Fibroblast of the aortic adventitia (primary cell): ENCODE measurements around a stretch of chr22.

DNA sequence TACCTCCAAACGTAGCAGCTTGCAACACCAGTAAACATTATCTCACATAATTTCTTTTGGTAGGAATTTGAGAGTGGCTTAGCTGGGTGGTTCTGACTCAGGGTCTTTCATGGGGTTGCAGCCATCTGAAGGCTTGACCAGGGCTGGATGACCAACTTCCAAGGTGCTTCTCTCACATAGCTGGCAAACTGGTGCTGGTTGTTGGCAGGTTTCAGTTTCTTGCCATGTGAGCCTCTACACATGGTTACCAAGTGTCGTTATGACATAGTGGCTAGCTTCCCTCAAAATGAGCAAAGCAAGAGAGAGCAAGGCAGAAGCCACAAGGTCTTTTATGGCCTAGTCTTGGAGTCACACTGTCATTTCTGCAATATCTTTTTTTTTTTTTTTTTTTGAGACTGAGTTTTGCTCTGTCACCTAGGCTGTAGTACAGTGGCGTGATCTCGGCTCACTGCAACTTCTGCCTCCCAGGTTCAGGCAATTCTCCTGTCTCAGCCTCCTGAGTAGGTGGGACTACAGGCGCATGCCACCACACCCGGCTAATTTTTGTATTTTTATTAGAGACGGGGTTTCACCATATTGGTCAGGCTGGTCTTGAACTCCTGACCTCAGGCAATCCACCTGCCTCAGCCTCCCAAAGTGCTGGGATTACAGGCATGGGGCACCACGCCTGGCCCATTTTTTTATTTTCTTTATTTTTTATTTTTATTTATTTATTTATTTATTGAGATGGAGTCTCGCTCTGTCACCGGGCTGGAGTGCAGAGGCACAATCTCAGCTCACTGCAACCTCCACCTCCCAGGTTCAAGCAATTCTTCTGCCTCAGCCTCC, 4.4 kb upstream of the TFIP11 start:
- CAGE, long polyA plus RNA: no peak

GRCh38 chr22:26534105-26534870, 22.0 kb upstream of the TFIP11 start:
- CAGE, long polyA plus RNA: no peak

DNA sequence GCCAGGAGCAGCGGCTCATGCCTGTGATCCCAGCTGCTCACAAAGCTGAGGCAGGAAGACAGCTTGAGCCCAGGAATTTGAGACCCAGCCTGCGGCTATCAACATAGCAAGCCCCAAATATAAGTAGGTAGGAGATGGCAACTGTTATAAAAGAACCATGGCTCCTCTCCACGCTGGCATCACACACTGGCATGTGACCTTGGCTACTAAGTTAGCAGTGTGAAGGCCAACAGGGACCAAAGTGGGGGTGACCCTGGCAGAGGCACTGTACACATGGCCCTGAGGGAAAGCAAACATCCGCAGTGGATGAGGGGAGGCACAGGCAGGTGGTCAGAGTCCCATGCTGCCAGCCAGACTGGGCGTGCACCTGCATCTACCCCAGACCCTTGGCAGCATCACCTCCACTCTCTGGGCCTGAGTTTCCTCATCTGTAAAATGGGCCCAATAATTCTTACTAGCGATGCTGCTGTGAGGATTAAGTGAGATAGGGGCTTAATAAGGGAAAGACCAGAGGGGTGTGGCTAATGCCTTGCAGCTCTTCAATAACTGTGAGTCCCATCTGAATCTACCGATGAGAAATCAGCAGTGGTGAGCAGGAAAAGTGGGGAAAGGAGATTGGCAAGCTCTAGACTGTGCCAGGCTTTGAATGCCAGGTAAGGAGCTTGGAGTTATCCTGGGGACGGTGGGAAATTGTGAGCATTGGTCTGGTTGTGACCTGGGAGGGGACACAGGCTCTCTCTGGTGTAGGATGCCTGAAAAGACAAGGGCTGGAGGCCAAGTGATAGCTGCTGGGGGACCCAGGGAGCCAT, 32.8 kb downstream of the TPST2 start:
- CAGE, long polyA plus RNA: no peak

- CAGE, long polyA plus RNA: no peak
Measured at GRCh38 chr22:26643543-26643973, 21.8 kb downstream of the CRYBA4 start.

GRCh38 chr22:26710923-26711839, 89.4 kb downstream of the CRYBA4 start:
- CAGE, long polyA plus RNA: no peak

- CAGE, long polyA plus RNA: no peak
Measured at GRCh38 chr22:26939464-26939778, 317.7 kb downstream of the CRYBA4 start.

DNA sequence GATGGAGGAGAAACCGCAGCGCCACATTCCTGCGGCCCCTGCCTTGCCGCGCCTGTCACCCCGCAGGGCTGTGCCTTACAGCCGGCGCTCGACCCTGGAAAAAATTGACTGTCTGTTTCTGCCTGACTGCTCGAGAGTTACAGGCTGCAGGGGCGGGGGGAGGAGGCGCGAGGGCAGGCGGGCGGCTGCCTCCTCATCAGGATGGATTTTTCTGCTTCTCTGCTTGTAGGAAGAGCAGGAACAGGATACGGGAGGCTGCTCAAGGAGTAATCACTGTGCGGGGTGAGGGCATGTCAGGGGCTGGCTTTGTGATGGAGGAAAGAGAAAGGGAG, 479.1 kb downstream of the CRYBA4 start:
- CAGE, long polyA plus RNA: no peak

DNA sequence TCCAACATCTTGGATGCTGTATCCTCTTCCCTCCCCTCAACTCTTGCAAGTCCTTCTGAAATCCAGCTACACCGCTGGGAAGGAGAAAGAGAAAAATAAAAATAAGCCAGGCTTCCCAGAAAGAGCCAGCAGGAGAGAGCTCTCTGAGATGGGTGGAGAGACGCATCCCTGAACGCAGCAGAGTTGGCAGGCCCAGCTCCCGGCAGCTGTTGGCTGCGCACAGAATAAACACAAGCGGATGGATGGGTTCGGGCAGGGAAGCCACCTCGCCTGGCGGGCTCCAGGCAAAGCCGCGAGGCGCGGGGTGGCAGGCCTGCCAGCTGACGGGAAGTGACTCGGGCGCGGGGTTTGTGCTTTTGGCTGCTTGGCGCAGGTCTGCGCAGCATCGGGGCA, 573.3 kb downstream of the CRYBA4 start:
- CAGE, long polyA plus RNA: no peak

DNA sequence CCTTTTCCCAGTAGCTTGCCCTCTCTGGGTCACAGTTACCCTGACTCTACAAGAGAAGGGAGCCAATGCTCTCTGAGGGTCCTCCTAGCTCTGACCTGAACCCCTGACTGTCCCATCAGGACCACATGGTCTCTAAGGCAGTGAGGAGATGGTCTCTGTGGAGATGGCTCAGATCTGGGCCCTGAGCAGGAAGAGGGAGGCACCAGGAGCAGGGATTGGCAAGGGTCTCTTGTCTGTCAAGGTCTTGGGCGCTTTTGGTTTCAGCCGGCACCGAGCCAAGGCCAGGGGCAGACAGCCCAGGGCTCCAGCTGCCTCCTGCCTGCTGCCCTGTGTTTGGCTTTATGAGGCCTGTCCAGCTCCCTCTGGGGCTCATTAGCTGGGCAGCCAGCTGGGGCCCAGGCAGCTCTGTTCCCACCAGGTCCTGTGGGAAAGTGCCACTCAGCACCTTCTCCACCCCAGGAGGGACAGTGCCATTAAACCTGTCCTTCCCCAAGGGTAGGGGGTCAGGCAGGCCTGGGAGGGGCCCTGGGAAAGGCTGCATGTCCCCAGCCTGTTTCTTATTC, 559.8 kb downstream of the MN1 start:
- CAGE, long polyA plus RNA: no peak

DNA sequence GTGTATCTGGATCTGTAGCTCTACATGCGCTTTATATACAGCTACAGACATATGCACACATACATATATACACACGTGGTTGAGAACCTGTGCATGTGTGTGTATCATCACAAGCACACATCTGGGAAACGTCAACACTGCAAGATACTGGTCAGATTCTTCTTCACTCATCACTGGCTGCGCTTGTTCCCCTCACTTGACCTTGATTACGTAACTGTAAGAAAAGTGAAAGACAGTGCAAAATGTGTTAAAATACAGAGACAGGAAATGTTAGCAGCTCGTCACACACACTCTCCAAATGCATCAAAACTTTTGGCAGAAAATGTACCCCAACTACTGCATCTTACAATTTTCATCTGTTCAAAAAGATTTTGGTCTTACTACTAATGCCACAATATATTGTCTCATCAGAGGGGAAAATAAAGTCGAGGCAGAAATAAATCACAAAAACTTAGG, 51.9 kb upstream of the MN1 start:
- CAGE, long polyA plus RNA: no peak

- CAGE, long polyA plus RNA: no peak
Measured at GRCh38 chr22:27865838-27866126, 53.3 kb downstream of the PITPNB start.

DNA sequence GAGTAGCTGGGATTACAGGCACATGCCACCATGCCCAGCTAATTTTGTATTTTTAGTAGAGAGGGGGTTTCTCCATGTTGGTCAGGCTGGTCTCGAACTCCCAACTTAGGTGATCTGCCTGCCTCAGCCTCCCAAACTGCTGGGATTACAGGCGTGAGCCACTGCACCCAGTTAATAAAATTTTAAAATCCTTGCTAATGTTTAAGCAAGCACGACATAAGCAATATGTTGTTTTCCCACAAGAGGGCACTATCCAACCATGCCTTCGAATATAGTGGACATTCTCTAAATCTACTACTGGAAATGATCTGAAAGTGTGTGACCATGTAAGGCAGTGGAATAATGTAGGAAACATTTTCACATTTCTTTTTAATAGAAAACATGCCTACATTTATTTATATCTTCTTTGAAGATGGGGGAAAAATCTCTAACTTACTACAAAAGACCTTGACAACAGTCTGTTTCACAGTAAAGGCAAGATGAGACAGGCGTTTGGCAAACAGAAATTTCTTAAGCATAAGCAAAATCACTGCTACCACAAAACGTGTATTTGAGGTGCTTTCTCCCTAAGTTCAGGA, 38.2 kb downstream of the PITPNB start:
- CAGE, long polyA plus RNA: no peak

DNA sequence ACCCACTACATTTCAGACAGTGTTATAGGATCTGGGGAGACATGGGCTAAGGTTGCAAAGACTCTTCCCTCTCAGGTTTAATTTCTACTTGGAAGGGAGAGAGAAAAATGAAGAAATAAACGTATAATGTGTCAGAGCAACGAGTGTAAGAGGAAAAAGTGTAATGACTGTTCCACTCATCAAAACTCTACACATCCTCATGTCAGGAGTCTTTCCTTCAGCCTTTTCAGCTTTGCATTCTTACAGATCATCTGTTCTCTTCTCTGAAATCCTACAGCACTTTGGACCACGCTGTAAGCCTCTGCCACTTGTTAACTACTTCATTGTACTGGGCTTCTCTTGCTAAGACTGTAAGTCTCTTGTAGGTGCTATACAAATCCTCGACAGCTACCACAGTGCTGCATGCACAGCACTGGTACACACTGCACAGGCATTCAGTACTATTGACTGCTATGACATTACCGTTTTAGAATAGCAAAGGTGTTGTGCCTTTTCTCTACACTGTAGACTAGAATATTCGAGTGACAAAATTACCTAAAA, 29.6 kb downstream of the PITPNB start:
- CAGE, long polyA plus RNA: no peak

DNA sequence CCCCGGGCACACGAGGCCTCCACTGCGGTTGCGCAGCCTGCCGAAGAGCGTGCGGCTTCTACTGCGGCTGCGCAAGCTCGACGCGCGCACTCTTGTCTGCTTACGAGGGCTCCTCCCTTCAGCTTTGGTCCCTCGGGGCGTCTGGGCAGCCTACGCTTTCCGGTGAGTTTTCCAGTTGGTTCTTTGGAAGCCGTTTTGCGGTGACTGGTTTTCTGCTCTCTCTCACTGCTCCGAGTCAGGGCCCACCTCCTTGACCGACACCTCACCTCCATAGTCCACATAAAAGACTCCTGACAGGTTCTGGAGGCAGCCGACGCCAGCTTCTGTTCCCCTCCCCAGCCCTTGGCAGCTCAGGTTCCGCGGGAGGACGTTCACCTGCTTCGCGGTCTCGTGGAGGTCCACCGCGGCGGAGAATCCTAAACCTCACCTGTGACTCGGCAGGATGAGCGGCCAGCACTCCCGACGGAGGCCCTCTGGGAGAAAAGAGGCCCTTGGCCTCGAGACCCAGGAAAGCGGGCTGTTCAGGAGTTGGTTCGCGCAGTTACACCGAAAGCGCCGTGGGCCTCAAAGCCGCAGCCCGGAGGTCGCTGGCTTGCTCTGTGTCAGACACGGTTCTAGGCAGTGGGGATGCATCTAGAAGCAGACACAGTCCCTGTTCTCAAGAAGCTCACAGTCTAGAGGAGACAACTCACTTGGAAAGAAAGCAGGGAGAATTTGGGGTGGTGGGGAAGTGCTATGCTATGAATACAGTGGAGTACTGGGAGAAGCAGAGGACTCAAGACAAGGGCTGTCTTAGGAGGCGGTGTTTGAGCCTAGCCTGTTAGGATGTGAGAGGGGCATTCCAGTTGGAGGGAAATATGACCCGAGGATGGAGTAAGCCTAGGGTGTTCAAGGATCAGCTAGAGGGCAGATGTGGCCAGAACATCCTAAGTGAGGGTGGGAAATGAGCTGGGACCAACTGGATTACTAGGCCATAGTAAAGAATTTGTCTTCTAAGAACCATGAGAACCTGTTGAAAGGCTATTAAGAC, 643 bp upstream of the PITPNB start:
- CAGE, long polyA plus RNA: no peak

- CAGE, long polyA plus RNA: no peak
Measured at GRCh38 chr22:27932929-27933693, 14.1 kb upstream of the PITPNB start.

- CAGE, long polyA plus RNA: no peak
Measured at GRCh38 chr22:28391100-28392003, 288.3 kb downstream of the TTC28 start.

GRCh38 chr22:29022016-29022708, 39.5 kb downstream of the C22orf31 start:
- CAGE, long polyA plus RNA: no peak

- CAGE, long polyA plus RNA: no peak
Measured at GRCh38 chr22:29480756-29481574, 947 bp downstream of the NEFH start.

DNA sequence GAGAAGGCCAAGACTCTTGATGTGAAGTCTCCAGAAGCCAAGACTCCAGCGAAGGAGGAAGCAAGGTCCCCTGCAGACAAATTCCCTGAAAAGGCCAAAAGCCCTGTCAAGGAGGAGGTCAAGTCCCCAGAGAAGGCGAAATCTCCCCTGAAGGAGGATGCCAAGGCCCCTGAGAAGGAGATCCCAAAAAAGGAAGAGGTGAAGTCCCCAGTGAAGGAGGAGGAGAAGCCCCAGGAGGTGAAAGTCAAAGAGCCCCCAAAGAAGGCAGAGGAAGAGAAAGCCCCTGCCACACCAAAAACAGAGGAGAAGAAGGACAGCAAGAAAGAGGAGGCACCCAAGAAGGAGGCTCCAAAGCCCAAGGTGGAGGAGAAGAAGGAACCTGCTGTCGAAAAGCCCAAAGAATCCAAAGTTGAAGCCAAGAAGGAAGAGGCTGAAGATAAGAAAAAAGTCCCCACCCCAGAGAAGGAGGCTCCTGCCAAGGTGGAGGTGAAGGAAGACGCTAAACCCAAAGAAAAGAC, 9.9 kb downstream of the NEFH start:
- CAGE, long polyA plus RNA: no peak

GRCh38 chr22:29695096-29695574, 24.7 kb upstream of the CABP7 start:
- CAGE, long polyA plus RNA: no peak